Metastatic Liver Carcinoma in the Lung (tissue), 2 donors: ENCODE measurements around a stretch of chr3.

DNA sequence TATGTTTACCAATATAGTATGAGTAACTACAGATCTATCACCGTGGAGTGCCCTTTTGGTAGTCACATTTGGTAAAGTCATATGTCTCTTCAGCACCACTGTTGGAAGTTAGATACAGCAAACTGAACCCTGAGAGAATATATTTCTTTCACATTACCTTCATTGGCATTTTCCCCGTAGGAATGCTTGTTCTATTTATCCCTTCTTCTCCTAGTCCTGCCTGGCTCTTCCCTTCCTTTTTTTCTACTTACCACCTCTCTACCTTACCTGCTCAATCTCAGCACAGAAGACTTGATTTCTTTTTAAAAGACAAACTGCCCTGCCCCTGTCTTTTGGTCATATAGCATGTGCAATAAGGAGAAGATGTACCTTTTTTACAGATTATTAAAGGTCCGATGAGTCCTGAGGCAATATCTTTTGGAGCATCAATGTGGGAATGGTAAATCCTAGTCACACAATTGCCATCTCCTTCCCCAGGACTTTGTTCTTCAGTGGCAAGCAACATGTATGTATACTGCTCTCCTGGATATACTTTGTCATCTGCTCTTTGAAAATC lies 11.8 kb downstream of the CP start:
- PRO-cap, 2 experiments = no peak in any of the 2 experiments

- PRO-cap, 2 experiments = peak in 1 of 2 experiments; most common plus-strand start chr3:149548338 (in 1)
Observed at GRCh38 chr3:149547816-149548868, 73.6 kb downstream of the TM4SF4 start.

DNA sequence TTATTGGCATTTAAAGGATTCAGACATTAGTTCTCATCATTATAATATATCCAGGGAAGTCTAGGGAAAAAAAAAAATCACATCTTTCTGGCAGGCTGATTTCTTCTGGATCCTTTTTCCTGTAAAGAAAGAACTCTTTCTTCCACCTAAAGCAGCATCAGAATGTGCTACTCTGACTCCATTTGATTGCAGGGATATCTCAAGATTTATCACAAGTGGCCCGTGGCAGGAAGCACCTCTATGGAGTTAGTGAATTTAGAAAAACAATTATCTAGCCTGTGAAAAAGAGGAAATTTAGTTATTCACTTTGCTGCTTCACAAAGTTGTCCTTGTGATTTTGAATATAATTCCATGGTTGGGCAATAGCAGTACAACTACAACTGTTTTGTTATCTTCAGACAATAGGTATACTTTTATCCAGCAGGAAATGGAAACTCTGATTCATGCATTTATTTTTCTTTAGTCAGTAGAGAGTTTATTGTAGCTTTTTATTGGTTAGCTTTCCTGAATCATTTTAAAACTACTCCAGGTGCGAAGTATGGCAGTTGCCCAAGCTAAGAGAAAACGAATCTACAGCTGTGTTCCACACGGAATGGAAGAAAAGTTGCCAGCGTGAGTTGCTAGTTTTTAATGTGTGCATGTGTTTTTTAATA lies 80.2 kb downstream of the TM4SF4 start:
- PRO-cap, 2 experiments = no peak in any of the 2 experiments

- PRO-cap, 2 experiments = no peak in any of the 2 experiments
Observed at GRCh38 chr3:149609419-149610261, 48.2 kb downstream of the WWTR1 start.

- PRO-cap, 2 experiments = no peak in any of the 2 experiments
Observed at GRCh38 chr3:149642967-149643618, 14.7 kb downstream of the WWTR1 start.

DNA sequence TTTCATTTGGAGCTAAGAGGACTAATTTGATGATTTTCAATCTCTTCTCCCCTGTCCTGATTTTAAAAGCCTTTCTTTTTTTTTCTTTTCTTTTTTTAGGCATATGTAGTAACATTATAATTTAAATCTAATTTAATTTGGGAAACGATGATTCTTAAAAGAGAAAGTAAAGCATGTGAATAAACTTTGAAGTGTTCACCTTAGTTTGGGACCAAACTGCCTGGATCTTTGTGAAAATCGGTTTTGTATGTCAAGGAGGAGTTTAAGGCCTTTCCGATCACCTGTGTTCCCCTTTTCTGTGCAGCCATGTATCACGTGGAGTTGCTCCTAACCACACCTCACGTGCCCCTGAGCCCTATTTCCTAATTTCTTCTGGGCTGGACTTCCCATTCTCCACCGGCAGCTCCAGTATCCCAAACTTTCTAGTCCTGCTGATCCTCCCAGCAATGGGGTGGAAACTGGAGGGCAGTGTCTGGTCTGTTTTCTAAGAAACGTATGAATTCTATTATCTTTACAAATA lies 43.3 kb upstream of the WWTR1 start:
- PRO-cap, 2 experiments = no peak in any of the 2 experiments

GRCh38 chr3:150225859-150226543 lies 182.1 kb upstream of the TSC22D2 start:
- PRO-cap, 2 experiments = no peak in any of the 2 experiments

GRCh38 chr3:150241636-150242020 lies 166.5 kb upstream of the TSC22D2 start:
- PRO-cap, 2 experiments = no peak in any of the 2 experiments

GRCh38 chr3:150359535-150359844 lies 48.6 kb upstream of the TSC22D2 start:
- PRO-cap, 2 experiments = no peak in any of the 2 experiments

DNA sequence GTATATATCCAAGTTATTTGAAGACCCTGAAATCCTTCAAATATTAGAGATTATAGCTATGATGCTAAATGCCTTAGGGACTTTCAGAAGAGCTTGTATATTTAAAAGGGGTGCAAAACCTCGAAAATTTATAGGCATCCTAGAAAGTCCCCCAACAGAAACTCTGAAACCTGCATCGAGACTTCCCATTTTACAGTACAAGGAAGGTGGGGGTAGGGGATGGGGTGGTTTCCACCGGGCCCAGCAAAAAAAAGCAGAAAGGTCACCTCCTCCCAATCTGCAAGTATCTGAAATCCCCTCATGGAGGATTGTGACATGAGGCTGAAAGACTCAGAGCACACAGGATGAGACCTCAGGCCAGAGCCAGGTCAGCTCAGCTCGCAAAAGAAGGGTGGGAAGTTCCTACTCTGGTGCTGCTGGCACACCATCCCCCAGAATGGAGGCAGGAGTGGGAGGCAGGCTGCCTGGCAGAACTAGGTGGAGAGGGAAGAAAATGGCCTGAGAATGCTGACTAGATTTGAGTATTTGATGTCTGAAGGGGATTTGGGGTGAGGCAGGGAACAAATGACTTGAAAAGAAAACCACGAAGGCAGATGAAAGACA lies 22.7 kb upstream of the TSC22D2 start:
- PRO-cap, 2 experiments = no peak in any of the 2 experiments

- PRO-cap, 2 experiments = no peak in any of the 2 experiments
Observed at GRCh38 chr3:150429902-150431013, 22.2 kb downstream of the TSC22D2 start.

DNA sequence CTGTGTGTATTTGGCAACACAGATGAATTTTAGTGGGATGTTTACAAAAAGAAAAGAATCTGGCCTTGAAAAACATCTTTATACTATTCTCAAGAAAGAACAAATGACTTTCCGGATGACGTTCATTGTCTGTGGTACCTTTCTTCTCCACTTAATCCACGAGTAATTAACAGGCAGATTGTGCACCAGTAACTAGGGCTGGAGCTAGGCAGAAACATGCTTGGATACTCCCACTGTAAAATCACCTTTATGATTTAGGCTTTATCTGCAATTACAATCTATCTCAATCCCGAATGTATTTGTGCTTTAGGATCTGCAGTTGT lies 8.1 kb downstream of the SERP1 start:
- PRO-cap, 2 experiments = no peak in any of the 2 experiments

GRCh38 chr3:150546859-150547353 lies 319 bp downstream of the EIF2A start:
- PRO-cap, 2 experiments = no peak in any of the 2 experiments

DNA sequence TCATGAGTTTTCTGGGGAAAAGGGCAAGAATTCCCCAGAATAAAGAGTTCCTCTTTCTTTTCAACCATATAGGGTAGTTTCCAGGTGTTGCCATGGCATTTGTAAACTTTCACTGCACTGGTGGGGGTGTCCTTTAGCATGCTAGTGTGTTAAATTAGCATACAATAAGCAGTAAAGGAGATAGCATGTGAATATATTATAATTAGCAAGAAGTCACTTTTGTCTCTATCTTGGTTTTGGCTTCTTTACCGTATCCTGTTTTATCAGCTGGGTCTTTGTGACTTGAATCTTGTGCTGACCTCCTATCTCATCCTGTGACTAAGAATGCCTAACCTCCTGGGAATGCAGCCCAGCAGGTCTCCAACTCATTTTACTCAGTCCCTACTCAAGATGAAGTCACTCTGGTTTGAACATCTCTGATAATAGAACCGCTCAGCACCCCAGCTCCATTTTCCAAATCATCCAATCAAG lies 3.4 kb upstream of the SELENOT start:
- PRO-cap, 2 experiments = no peak in any of the 2 experiments

GRCh38 chr3:150603730-150604470 lies 779 bp downstream of the SELENOT start:
- PRO-cap, 2 experiments = peak in 1 of 2 experiments; most common plus-strand start chr3:150603790 (in 1); most common minus-strand start chr3:150603802 (in 1)

- PRO-cap, 2 experiments = no peak in any of the 2 experiments
Observed at GRCh38 chr3:150728923-150729127, 25.1 kb upstream of the ERICH6 start.

- PRO-cap, 2 experiments = no peak in any of the 2 experiments
Observed at GRCh38 chr3:150737907-150738312, 25.1 kb downstream of the SIAH2 start.

GRCh38 chr3:150746464-150747245 lies 16.3 kb downstream of the SIAH2 start:
- PRO-cap, 2 experiments = no peak in any of the 2 experiments

DNA sequence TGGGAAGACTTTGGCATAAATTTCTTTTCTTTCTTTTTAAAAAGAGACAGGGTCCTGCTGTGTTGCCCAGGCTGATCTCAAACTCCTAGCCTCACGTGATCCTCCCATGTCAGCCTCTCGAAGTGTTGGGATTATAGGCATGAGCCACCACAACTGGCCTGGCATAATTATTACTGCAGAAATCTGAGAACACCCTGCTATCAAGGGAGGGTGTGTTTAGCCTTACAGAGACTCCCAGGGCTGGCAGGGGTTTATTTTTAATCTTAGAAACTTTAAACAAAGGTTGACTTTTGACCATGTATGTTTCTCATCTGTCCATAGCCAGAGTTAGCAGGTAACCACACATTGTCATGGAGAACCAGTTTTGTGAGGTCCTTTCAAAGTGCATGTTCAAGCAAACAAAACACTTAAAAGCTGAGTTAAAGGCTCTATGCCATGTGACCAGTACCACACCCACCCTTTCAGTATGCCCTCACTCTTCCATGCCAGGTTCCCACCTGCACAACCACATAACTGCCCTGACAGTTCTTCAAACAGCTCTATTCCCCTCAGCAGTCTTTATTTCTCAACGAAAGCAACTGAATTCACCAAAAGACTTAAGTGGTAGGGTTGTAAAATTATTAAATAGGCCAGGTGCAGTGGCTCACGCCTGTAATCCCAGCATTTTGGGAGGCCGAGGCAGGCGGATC lies 11.1 kb downstream of the SIAH2 start:
- PRO-cap, 2 experiments = no peak in any of the 2 experiments

- PRO-cap, 2 experiments = no peak in any of the 2 experiments
Observed at GRCh38 chr3:151187809-151188358, 15.1 kb downstream of the GPR171 start.